RPMI7951 (cell line): ENCODE data around the genes F2RL3, COLGALT1, MAP1S, RPL18A and SLC5A5.

GRCh38 chr19:16887288-16888005 is 1.4 kb upstream of the F2RL3 start:
- RAMPAGE, long total RNA = no peak

DNA sequence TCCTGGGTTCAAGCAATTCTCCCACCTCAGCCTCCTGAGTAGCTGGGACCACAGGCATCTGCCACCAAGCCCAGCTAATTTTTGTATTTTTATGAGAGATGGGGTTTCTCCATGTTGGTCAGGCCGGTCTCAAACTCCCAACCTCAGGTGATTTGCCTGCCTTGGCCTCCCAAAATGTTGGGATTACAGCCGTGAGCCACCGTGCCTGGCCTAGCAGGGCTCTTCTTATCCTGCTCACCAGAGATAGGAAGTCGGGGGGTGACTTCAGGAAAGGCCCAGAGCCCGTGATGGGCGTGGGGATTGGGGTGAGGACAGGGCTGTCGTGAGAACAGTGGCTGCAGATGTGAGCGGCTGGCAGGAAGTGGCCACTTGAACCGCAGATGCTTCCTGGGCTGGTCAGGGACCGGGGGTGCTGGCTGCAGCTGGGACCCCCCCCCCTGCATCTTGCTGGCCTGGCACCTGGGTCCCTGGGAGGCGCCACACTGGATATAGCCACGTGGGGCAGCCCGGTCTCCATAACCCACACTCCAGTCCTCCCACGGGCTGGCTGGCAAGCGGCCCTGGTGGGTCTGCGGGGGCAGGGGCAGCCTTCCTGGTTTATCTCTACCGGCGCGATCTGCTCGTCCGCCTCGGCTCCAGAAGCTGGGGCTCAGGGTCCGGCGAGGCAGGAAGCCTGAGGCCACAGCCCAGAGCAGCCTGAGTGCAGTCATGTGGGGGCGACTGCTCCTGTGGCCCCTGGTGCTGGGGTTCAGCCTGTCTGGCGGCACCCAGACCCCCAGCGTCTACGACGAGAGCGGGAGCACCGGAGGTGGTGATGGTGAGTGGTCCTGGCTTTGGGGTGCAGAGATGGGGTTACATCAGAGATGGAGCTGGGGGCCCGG is at the start of gene F2RL3:
F2RL3 (plus strand) TSS at position 518 of the 881 bp plus-strand sequence.
- RAMPAGE, long total RNA = no peak

GRCh38 chr19:17089277-17089613 is 13.7 kb downstream of the MYO9B start:
- RAMPAGE, long total RNA = no peak

- RAMPAGE, long total RNA = no peak
Observed at GRCh38 chr19:17097477-17098123, 22.0 kb downstream of the MYO9B start.

GRCh38 chr19:17101518-17102621 is 26.3 kb downstream of the MYO9B start:
- RAMPAGE, long total RNA = no peak

DNA sequence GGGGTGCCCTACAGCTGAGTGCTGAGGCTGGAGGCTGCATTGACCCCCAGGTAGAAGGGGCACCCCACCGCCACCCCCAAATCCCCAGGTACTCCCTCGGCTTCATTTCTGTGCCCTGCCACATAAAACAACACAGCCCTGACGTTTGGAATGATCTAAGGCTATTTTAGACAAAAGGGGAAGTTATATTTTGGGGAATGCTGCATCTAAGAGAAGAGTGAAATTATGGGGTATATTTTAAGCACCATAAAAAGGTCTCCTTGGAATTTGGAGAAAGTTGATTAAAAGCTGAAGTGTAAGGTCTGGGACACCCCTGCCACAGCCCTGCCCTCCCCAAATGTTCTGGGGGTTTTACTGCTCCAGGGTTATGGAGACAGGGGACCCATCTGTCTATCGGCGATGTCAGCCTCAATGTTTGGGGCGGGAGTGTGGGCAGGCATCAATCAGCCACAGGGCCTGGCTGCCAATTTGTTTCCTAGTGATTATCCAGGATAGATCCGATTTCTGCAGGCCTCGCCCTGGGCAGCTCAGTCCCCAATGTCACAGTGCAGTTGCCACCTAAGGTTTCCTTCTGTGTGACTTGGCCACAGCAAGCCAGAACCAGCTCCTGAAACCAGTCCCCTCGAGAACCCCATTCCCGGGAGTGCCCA is 41.3 kb downstream of the MYO9B start:
- RAMPAGE, long total RNA = no peak

- RAMPAGE, long total RNA = no peak
Observed at GRCh38 chr19:17194346-17195279, 20.5 kb upstream of the USE1 start.

DNA sequence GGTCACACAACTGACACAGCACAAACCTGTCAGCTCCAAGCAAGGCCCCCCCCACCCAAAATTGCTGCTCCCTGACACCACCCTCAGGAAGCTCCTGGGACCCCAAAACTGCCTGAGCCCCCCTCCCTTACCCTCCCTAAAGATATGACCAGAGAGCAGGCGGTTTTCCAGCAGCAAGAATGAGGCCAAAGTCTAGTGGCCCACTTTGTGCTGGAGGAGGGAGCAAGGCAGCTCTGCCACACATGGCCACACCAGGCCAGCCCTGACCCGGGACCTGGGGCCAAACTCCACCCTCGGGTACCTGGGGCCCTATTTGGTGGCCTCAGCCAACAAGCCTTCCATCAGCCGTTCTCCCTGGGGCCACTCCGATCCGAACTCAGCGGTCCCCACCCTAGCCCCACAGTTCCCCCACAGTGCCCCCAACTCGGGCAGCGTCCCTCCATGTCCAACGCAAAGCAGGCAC is 2.3 kb downstream of the NR2F6 start:
- RAMPAGE, long total RNA = no peak

- RAMPAGE, long total RNA = no peak
Observed at GRCh38 chr19:17267630-17267857, 301 bp downstream of the BABAM1 start.

DNA sequence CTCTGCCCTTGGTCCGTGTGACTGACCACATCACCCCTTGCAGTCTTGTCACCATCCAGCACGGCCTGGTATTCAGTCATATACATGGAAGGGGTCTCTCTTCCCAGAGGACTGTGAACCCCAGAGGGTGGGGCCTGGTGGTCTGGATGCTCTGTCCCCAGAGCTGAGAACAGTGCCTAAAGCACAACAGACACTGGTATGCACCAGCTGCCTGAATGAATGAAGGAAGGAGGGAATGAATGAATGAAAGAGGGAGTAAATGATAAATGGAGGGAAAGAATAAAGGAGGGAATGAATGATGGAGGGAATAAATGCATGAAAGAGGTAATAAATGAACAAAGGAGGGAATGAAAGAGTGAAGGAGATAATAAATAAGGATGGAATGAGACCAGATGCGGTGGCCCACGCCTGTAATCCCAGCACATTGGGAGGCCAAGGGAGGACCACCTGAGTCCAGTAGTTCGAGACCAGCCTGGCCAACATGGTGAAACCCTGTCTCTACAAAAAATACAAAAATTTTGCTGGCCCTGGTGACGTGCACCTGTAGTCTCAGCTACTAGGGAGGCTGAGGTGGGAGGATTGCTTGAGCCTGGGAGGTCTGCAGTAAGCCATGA is 13.7 kb downstream of the SLC27A1 start:
- RAMPAGE, long total RNA = no peak

DNA sequence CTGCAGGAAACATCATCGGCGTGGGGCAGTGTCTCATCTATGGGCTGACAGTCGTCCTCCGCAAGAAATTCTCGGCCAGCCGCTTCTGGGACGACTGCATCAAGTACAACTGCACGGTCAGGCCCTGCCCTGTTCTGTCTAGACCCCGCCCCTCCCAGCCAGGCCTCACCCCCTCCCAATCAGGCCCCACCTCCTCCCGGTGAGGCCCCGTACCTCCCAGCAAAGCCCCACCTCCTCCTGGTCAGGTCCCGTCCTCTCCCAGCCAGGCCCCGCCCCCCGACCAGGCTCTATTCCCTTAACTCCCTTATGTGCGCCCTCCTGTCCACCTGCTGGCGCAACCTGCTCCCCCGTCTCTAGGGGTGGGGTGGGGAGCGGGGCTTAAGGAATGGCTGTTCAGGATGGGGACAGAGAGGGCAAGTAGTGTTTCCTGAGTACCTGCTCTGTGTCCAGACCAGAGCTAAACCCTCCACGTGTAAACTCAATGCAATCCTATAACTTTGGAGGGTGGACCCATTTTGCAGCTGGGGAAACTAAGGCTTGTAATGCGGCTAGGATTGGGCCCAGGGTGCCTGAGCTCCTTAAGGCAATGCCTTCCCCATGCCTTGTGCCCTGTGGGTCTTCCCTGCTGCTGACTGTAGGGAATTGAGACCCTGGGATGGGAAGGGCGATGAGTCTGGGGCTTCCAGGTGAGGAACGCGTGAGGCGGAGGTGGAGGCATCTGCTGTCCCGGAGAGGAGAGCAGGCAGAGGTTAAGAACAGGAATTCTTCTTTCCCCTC is 18.9 kb downstream of the SLC27A1 start:
- RAMPAGE, long total RNA = no peak

GRCh38 chr19:17522799-17523744 is 4.0 kb upstream of the NIBAN3 start:
- RAMPAGE, long total RNA = no peak

DNA sequence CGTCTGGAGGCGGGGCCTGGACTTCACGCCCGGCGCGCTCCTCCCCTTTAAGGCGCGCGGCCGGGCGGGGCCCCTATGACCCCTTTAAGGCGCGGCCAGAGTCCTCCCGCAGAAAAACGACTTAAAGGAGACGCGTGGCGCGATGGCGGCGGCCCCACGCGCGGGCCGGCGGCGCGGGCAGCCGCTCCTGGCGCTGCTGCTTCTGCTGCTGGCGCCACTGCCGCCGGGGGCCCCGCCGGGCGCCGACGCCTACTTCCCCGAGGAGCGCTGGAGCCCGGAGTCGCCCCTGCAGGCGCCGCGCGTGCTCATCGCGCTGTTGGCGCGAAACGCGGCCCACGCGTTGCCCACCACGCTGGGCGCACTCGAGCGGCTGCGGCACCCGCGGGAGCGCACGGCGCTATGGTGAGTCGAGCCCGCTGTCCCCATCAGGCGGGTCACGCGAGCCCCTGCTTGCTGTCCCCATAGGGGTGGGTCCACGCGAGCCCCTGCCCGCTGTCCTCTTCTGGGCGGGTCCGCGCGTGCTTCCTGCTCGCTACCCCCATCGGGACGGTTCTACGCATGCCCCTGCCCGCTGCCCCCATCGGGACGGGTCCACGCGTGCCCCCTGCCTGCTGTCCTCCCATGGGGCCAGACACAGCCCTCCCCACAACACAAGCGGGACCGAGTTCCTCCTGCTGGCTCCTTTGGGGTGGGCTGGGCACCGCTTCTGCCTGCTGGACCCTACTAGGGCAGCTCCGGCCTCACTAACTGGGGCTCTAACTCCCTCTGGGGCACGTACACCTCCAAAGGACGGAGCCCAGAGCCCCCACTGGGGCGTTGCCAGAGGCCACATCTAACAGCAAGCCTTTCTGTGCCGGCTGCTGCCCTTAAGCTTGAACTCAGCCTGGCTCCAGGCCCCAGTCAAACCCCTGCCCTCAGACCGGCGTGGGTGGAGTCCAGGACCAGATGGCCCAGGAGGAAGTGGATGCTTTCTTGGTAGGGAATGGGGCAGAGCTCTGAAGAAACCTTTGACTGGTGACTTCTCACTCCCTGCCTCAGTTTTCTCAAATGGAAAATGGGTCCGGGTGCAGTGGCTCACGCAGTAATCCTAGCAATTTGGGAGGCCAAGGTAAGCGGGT is at the start of gene COLGALT1:
COLGALT1 (plus strand) TSS at position 78 of the 1,118 bp plus-strand sequence.
- RAMPAGE, long total RNA = no peak

DNA sequence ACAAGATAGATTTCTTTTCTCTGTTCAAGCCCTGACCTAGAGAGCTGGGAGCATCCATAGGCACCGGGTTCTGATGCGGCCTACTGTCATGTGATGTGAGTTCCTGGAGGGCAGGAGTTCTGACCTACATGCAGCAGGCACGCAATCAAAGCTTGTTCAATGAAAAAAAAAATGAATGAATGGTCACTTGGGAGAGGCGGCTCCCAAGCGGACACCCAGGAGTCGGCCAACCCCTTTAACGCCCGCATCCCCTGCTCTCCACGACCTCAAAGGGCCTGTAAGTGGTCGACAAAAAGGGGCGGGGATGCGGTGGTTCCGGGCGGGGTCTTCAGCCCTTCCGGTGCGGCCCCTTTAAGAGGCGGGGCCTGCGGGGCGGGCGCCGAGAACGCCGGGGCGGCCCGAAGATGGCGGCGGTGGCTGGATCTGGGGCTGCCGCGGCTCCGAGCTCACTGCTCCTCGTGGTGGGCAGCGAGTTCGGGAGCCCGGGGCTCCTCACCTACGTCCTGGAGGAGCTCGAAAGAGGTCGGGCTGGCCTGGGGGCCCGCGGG is at the start of gene MAP1S:
MAP1S (plus strand) TSS at position 382 of the 548 bp plus-strand sequence.
- RAMPAGE, long total RNA = no peak

DNA sequence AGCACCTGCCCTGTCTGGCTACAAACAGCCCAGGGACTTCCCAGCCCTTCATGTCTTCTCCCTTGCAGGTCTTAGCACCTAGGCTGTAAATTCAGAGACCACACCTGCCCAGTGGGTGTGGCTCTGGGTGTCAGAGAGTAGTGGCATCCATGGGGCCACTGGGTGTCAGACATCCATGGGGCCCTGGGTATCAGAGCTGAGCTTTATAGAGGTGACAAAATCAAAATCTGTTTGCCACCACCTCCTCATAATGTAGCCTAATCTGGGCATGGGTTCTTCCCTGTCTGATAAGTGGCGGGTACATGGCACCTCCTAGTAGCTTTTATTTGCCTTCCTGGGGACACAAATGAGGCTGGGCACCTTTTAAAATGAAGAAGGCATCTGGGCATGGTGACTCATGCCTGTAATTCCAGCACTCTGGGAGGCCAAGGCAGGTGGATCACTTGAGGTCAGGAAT is 4.6 kb upstream of the B3GNT3 start:
- RAMPAGE, long total RNA = no peak

DNA sequence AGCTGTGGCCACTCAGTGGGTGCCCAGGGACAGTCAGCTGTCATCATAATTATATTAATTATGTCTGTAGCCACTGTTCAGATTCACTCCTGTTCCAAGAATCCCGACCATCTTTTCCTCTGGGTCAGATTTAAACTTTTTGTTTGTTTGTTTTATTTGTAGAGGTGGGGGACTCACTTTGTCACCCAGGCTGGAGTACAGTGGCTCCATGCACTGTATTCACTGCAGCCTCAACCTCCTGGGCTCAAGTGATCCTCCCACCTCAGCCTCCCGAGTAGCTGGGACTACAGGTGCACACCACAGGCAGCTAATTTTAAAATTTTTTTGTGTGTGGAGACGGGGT is 977 bp downstream of the B3GNT3 start:
- RAMPAGE, long total RNA = no peak

GRCh38 chr19:17859799-17860064 is at the start of gene RPL18A:
RPL18A (plus strand) TSS chr19:17859910.
- RAMPAGE, long total RNA = start-site peak on the plus strand at chr19:17859918-17859945, 2,643 and 2,868 reads in 2 replicates

GRCh38 chr19:17871546-17872139 is at the start of gene SLC5A5:
SLC5A5 (plus strand) TSS chr19:17871945.
- RAMPAGE, long total RNA = no peak

DNA sequence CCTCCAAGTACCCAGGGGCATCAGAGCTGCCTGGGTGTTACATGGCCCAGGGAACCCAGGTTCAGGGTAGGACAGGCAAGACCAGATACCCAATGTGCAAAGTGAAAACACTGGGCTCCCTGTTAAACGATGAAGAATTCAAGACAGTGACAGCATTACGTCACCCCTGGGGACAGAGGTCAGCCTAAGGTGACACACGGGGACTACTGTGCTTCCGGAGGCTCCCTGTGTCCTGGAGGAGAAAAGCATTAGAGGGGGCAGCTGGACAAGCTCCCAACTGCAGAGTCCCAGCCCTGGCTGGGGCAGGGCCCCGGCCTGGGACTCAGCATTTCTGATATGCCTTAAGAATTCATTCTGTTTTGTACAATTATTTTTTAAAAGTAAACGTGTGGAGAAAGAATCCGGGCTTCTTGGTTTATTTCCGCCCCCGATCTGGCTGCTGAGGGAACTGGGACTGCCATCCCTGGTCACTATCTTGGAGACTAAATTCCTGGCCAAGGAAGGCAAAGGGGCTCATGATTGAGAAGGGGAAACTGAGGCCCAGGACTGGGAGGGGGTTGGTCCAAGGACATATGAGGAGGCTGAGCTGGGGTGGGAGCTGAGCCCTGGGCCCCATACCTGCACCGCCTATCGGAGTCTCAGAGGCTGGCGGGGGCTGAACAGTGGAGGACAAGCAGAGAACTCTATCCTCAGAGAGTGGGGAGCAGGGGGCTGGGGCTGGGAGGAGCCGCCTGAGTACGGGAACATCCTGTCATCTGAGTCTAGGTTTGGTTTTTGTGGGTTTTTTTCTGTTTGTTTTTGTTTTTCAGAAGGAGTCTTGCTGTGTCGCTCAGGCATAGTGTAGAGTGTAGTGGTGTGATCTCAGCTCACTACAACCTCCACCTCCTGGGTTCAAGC is 6.0 kb downstream of the ARRDC2 start:
- RAMPAGE, long total RNA = no peak

GRCh38 chr19:18023406-18024266 is 15.7 kb downstream of the ARRDC2 start:
- RAMPAGE, long total RNA = no peak